Left colon (tissue), 1 donor: ENCODE results near the genes PLCH2 and PANK4.

- PRO-cap: no peak
Measured at GRCh38 chr1:1954699-1955213, 35.7 kb upstream of the TMEM52 start.

DNA sequence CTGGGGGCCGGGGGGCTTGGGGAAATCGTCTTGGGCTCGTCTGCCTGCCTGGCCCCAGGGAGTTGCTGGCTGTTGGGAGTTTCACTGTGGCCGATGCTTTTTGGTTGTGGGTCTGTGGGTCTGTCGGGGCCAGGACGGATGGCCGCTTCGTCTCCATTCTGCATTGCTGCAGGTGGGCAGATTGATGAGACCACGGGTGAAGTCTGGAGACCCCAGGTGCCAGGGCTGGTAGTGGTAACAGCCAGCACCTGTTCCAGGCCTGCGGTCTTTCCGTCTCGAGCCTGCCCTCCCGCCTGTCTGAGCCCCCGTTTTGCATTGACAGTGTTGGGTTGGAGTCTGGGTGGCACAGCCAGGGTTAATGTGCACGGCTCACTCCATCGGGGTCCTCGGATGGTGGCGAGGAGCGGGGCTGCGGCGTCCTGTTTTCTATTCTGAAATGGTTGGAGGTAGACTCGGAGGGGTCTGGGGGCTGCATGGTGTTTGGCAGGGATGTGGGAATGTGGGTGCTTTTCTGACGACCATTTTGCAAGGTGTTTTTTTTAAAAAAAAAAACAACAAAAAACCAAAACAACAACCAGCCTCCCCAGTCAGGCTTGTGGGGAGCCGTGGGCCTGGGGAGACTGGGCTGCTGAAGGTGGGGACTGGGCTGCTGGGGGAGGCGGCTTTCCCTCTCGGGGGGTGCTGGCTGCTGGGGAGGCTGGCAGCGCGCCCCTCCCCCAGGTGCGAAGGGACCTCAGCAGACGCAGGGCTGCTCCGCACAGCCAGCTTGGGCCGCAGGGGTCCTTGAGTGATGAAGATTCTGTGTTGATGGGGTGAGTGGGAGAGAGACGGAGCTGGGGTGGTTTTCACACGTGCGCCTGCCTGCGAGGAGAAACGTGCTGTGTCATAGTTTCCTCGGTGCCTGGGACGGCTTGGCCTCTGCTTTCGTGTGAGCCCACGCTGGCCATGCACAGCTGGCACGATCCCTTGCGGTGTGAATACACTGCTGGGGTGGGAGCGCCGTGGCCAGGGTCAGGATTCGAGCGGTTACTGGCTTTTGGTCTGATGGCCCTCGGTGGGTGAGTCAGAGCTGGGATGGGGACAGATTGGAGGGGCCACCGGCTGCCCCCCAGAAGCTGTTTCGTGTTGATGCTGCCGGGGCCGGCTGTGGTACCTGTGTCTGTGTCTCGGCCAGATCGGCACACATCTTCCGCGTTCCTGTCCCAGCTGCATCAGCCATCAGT lies 24.5 kb downstream of the PRKCZ start:
- PRO-cap: no peak

DNA sequence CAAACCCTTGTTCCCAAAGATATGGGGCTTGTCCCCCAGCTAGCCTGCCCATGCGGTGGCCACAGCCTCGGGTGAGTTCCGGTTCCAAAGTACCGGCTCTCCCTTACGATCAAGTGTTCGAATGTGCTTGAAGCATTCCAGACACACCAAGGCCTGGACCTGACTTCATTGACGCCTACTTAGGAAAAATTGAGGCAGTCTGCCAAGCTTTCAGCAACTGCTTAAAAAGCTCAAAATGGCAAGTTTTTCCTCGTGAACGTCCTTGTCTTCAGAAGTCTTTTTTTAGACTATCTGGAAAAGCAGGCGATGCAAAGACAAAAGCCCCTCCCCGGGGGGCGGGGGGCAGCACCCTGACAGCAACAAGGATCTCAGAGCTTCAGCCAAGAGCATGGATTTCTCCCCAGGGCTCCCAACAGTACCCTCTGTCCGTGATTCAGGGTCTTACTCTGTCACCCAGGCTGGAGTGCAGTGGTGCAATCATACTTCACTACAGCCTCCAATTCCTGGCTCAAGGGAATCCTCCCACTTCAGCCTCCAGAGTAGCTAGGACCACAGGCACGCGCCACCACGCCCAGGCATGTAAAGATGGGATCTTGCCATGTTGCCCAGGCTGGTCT lies 2.3 kb downstream of the FAAP20 start:
- PRO-cap: no peak

DNA sequence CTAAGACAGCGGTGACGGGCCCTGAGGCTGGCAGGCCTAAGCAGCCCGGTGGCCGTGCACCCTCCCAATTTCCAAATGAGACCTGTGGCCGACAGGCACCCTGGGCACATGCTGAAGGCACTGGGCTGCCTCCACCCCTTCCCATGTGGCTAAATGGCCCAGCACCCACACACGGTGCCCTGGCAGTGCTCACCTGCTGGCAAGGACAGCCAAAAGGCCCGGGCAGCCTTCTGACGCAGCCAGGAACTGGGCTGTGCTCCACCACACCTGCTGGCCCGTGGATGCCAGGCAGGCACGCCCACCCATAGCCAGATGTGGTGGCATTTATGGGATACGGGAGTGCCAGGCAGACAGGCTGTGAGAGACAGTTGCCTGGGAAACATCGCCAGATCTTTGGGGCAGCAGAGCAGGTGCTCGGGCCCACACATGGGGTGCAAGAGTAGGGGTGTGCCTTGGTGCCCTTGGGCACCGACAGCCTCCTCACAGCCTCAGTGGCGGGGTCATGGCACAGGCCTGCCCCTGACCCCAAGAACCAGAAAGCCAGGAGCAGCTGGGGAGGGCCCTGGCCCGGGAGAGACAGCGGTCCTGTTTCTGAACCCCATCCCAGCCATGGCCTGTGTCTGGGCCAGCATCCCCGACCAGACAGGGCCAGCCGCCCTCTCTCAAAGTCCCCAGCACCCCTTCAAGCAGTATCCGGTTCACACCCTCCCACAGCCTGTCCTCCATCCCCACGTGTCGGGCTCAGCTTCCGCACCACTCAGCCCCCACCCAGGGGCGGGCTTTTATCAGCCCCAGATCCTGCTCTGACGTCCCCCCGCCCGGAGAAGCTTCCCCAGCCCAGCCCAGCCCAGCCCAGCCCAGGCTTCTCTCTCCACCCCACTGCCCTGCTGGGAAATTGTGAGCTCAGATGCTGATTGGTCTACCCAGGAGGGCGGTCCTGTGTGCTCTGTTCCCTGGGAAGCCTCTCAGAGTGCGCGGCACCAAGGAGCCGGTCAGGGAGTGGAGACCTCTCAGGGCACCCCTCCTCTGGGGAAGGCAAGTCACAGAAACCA lies 4.3 kb upstream of the FAAP20 start:
- PRO-cap: unidirectional peak, plus-strand start at position 327 of the sequence; bidirectional peak, plus-strand start at position 968 of the sequence, minus-strand start at position 684 of the sequence

DNA sequence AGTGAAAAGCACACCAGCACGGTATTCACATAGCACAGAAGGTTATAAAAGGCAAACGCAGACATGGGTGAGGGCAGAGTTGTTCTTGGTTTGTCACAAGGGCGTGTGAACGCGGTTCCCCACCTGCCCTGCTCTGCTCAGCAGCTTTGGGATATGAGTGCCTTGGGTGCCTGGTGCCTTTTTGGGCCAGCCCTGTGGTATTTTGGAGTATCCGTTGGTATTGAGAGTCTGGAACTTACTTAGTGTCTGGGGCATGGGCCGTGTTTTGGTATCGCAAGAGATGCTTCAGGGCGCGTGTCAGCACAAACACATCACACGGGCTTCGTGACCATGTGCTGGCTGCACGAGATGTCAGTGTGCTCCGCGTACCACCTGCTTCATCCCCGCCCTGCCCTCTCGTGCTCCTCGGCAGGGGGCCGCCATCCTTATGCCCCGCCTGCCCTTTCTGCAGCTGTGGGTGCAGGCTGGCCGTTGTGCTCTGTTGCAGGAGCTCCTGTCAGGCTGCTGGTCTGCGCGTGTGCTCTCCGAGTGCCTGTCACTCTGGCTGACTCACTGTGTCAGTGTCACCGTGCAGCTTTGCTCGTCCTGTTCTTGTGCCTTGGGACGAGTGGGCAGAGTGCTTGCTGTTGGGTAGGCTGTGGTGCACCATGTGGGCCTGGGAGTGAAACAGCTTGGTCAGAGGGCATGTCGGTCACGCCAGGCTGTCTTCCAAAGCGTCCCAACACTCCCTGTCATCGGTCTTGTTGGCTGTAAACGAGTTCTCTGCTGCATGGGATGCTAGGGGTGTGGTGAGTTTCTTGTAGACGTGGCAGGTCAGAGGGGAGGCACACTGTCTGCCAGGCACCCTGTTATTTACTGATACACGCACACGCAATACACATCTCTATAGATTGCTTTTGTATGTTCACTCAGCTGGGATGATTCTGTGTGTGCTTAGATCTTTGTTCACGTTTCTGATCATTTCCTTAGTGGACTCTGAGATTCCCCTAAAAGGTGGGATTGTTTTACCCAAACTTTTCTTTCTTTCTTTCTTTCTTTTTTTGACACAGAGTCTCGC lies 15.2 kb downstream of the SKI start:
- PRO-cap: no peak

GRCh38 chr1:2271169-2271675 lies 43.1 kb downstream of the SKI start:
- PRO-cap: no peak

GRCh38 chr1:2273228-2274112 lies 45.4 kb downstream of the SKI start:
- PRO-cap: no peak

DNA sequence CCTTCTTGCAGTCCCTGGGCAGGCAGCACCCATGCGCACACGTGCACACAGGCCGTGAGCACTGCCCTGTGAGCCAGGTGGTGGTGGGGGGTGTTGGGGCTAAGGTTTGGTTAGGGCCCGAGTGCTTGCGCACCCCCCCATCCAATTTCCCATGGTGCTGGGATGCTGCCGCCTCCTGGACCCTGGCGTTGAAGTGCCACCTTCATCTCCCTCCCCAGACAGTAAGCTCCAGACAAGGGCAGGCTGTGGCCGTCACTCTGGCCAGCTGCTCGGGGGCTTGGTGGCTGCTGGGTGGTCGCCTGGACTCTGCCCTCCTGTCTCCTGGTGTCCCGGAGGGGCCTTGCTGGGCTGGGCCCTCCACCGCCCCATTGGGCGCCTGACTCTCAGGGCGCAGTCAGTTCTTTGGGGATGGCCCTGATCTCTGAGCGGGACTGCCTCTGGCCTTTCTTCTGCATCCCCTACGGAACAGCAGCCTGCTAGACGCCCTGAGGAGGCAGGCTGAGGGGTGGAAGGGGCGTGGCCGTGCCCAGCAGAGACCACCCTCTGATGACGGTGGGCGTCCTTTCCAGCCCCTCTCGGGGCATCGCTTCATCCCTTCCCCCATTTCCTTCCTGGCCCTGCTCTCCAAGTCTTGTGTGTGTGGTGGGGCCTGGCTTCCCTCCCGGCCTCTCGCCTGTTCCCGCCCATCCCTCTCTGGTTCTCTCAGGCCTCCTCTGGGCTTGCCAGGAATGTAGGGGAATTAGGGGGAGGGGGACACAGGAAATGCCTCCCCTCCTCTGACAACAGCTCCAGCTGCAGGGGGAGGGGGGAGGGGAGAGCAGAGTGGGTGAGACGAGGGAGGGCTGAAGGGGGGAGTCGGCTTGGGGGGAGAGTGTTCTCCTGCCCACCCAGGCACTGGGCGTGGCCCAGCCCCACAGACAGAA lies 50.9 kb downstream of the SKI start:
- PRO-cap: unidirectional peak, minus-strand start at position 451 of the sequence

- PRO-cap: no peak
Measured at GRCh38 chr1:2289178-2289919, 61.2 kb downstream of the SKI start.

DNA sequence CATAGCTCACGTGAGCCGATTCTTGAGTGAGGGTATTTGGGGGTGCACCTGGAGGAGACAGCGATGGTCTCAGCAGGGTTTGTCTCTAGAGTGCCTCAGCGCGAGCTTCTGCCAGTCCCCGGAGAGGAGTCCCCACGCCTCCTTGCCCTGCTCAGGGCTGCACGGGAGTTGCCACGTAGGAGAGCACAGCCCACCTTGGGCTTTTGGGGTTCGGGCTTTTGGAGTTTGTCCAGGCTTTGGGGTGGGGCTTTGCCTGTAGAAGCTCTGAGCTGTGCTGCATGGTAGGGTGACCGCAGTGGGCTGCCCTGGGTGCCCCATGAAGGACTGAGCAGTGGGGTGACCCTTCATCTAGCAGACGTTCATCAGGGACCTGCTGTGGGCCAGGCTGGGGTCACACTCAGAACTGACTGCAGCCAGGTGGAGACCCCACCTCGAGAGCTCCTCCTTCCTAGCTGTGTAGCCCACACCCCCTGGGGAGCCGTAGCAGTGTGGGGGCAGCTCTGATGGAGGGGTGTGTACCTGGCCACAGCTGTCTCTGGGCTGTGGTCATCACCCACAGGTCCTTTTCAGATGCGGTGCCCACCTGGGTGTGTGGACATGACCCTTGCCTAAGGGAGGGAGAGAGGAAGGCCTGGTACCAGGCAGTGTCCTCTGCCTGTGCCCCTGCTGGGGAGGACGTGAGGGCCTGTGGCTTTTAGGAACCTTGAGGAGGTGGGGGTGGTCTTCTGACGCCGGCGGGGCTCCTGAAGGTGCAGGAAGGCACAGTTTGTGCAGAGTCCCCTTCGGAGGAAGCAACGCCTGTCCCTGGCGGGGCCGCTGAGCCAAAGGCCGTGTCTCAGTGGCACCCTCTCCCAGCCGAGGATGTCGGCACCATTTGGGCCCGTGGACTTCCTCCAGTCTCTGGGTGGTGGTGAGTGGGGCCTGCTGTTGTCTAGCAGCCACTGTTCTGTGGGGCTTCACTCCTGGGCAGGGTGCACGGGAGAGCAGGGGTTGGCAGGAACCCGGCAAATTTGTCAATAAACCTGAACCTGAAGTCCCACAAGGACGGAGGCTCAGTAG lies 64.3 kb downstream of the SKI start:
- PRO-cap: no peak

DNA sequence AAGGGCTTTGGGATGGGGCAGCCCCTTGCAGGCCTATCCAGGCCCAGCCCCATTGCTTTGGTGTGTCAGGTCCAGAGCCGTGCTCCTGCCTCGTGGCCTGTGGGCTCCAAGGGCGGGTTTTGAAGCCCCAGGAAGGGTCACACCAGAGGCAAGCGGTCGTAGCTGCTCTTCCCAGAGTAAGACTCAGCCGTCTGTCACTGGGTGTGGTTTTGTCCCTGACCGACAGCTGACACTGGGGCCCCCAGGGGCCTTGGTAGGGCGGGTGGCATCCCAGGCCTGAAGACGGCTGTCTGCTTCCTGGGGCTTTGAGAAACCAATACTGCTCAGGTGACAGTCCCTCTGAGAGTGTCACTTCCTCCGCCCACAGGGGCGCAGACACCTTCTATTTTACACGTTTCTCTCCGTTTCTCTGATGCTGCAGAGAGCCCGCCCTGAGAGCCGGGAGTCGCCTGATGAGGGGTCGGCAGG lies 72.2 kb downstream of the SKI start:
- PRO-cap: no peak

DNA sequence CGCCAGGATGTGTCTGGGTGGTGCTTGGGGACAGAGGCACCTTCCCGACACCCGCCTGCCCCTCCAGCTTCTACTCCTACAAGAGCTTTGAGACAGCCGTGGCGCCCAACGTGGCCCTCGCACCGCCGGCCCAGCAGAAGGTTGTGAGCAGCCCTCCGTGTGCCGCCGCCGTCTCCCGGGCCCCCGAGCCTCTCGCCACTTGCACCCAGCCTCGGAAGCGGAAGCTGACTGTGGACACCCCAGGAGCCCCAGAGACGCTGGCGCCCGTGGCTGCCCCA lies 75.6 kb downstream of the SKI start:
- PRO-cap: no peak

- PRO-cap: no peak
Measured at GRCh38 chr1:2308776-2309331, 80.7 kb downstream of the SKI start.

DNA sequence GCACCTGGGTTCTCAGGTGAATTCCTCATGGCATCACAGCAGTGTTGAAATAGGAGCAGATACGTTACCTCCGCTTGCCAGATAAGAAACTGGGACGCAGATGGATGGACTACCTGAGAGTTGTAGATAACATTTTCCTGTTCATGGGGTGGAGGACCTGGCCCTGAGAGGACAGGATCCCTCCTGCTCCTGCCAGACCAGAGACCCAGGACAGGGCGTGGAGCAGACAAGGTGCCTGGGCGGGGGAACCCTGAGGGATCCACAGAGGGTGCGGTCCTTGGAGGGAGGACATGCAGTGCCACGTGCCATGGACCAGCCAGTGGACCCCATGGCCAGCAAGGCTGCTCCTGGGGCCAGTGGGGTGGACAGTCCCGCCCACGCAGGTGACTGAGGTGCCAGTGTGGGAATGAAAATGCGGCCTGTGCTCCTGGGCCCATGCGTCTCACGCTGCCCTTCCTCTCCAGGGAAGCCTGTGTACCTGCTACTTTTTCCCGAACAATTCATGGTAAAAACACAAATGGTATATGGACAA lies 3.6 kb downstream of the RER1 start:
- PRO-cap: no peak

- PRO-cap: unidirectional peak, minus-strand start at chr1:2413426
Measured at GRCh38 chr1:2413172-2413717, 881 bp upstream of the PEX10 start.

- PRO-cap: no peak
Measured at GRCh38 chr1:2416212-2416895, 4.0 kb upstream of the PEX10 start.

GRCh38 chr1:2476010-2476600 lies at the start of gene PLCH2:
Gene PLCH2, plus strand, starts transcription at chr1:2476289.
- PRO-cap: no peak

GRCh38 chr1:2523177-2524372 lies 2.8 kb downstream of the PANK4 start:
- PRO-cap: no peak

DNA sequence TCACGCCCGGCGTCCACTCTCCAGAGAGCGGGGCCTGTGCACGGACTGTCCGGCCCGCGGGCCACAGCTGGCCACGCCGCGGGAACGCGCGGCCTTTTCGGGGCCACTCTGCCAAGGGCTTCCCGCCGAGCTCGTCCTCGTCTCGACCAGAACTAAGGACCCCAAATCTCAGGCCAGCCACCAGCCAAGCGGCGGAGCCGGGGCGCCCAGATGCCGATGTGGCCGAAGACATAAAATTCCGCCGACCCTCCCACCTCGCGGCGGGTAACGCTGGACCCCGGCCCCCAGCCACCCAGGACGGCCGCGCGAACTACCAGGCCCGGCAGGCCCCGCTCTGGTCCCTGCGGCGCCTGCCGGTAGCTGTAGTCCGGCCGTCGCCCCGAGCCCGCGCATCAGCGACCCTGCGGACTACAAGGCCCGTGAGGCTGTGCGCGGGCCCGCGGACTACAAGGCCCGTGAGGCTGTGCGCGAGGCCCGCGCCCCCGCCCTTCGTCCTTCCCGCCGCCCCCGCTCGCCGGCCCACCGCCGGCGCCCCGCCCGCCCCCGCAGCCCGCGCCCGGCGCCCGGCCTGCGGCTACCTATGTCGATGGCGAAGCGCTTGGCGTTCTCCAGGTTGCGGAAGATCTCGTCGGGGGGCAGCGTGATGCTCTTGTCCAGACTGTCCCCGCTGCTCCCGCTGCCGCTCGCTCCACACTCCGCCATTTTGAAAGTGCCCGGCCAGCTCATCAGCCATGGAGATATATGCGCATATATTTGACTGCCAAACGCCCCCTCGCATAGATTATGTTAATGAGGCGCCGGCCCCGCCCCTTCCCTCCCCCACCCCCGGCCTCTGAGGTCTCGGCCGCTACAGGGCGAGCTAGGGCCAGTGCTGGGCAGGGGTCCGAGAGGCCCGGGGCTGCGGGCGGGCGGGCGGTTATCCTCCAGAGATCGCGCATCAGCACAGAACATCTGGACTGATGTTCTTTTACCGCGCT lies at the start of gene PANK4:
Gene PANK4, minus strand, starts transcription at position 711 of the 977 bp plus-strand sequence.
- PRO-cap: bidirectional peak, plus-strand start at position 485 of the sequence, minus-strand start at position 299 of the sequence; bidirectional peak, plus-strand start at position 868 of the sequence, minus-strand start at position 705 of the sequence

GRCh38 chr1:2547226-2547462 lies 9.0 kb upstream of the TNFRSF14 start:
- PRO-cap: no peak